ENCODE measurements around a stretch of chr18.

- PRO-cap, result no peak
- RAMPAGE, long total RNA, 4 experiments, result start-site peak on the plus strand in 1 of 4 experiments, at chr18:48775516-48775569 at its widest, 5 reads per replicate
Observed at GRCh38 chr18:48775157-48775888, 175.4 kb downstream of the SMAD7 start.

- PRO-cap, result no peak
- RAMPAGE, long total RNA, 4 experiments, result no peak in any of the 4 experiments
Observed at GRCh38 chr18:48797709-48798675, 152.8 kb downstream of the SMAD7 start.

- PRO-cap, result no peak
- RAMPAGE, long total RNA, 4 experiments, result no peak in any of the 4 experiments
Observed at GRCh38 chr18:48813733-48814690, 136.8 kb downstream of the SMAD7 start.

DNA sequence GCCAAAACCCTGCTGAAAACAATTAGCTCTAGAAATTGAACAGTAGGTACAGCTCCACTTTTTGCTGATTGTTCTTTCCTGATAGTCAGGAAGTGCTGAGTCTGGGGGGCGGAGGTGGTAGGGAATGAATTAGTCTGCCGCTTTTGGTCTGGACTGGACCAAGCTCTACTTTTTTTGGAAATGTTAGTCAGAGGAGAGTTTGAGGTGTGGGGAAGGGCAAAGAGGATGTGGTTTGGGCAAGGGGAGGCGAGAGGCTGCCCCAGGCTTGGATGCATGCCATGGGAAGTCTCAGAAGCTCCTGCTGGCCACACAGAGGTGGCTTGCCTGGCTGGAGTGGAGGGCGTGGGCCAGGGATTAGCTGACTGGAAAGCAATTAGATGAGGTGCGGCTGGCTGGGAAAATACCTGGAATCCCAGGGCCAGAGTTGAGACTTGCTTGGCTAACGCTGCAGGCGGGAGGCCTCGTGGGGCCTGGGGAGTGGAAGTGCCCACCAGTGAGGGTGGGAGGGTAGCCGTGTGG is 117.9 kb downstream of the SMAD7 start:
- PRO-cap, result no peak
- RAMPAGE, long total RNA, 4 experiments, result no peak in any of the 4 experiments

DNA sequence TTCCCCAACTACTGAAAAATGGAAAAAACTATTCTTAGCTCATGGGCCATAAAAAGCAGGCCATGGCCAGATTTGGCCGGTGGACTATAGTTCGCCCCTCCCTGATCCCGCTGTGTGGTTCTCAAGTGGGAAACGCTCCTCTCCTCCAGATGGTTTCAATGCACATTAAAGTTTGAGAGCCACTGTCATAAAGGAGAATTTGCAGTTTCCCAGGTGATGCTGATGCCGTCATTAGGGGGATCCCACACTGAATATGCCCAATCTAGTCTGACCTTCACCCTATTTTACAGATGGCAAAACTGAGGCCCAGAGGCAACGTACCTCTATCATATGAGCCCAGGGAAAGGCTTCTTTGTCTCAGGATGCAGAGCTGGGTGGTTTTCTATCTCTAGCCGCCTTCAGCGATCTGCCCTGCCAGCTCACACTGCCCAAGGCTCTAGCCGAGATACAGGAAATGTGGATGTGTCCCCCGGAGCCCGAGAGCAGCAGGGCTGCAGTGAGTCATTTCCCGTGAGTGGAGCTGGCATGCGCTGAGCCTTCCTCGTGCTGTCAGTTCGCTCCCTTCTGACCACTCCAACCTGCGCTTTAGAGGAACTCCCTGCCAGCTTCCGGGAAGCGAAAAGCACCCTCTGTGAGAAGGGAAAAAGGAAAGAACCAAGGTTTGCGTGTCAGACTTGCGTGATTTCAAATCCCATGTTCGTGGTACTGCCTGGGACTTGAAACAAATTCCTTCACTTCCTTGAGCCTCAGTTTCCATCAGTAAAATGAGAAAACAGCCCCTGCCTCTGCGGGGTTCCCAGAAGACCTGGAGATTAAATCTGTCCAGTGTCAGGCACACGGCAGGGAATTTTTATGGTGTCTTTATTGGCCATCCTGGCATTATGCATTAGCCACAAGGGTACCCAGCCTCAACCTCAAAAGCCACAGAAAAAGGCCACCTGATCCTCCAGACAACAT is 116.1 kb downstream of the SMAD7 start:
- PRO-cap, result bidirectional peak, plus-strand start at position 511 of the sequence, minus-strand start at position 438 of the sequence
- RAMPAGE, long total RNA, 4 experiments, result no peak in any of the 4 experiments

DNA sequence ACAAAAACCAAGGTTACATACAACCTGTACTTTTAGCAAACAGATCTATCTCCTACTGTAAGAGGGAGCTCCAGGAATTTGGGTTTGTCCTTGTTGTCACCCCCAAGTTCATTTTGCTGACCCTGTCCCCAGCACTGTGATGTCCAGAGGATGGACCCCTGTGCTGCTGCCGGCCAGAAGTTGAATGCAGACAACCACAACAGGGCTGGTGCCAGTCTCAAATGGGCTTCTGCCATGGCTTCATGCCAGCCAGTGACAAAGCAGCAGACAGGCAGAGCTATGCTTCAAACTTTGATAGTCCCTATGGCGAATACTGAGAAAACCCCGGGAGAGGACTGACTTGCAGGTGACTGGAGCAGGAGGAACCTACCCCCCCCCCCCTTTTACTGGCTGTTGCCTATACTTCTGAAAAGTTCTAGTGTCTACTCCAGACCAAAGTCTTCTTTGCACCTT is 3.2 kb downstream of the SMAD7 start:
- PRO-cap, result unidirectional peak, plus-strand start at position 316 of the sequence
- RAMPAGE, long total RNA, 4 experiments, result no peak in any of the 4 experiments

GRCh38 chr18:48950759-48950951 is 110 bp downstream of the SMAD7 start:
- PRO-cap, result no peak
- RAMPAGE, long total RNA, 4 experiments, result no peak in any of the 4 experiments

DNA sequence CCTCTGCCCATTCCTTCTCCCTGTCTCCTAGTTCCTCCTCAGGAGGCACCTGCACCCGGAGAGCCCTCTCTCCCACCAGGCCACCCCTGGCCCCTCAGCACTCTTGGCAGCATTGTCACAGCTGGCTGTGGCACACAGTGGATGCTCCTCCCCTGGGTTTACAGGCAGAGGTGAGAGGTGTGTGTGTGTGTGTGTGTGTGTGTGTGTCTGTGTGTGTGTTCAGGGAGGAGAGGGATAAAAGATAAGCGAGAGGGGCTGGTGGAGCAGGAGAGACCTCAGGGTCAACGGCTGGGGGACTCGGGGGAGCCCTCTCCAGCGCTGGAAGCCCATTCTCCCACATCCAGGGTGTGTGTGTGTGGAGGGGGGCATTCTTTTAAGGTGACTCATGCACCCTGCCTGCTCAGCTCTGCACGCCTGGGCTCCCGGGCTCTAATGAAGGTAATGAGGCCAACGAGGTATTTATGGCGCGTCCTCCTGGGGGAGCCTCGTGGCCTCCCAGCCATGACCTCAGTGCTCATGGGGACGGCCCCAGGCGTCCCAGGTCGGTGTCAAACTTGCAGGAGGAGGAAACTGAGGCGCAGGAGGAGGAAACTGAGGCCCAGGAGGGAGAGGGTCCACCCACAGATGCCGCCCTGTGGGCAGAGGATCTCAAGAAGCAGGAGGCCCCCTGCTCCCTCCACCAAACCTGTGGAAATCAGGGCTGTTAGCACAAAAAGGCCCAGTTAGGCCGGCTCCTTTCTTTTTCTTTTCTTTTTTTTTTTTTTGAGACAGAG is 66.3 kb upstream of the SMAD7 start:
- PRO-cap, result no peak
- RAMPAGE, long total RNA, 4 experiments, result no peak in any of the 4 experiments

DNA sequence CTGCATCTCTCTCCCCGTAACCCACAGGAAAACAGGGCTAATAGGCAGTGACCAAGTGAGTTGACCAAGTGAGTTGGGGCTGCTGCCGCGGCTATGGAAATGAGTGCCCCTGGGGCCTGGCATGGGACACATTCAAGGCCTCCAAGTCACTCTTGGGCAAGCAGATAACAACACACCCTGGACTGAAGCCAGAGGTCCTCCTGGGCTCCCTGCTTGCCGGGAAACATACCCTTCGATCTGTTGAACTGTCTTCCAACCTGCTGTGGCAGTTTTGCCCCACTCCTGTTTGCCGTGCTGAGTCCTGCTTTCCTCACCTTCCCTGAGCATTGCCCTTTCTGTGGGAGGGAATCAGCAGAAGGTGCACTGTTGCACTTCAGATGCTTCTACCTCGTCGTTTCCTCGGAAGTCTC is 89.2 kb downstream of the LIPG start:
- PRO-cap, result no peak
- RAMPAGE, long total RNA, 4 experiments, result no peak in any of the 4 experiments

DNA sequence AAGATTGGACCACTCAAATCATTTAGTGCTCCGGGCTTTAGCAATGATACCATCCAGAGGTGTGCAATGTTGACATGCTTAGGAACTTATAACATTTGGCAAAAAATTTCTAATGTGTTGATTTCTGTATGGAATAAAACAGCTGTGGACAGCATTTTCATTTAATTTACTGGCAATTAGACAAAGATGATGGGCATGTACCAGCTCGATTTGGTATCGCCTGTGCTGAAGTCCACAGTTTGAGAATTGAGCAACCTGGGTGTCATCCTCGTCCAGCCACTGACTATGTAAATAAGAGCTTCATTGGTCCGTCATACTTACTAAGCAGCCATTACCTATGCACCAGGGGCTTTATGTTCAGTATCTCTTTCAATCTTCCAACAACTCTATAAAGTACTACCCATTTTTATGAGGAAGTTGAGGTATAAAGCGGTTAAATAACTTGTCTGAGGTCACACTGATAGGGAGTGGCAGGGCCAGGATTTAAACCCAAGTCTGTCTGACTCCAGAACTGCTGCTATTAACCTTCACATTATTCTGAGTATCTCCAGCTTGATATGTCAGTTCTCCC is 24.6 kb upstream of the ACAA2 start:
- PRO-cap, result no peak
- RAMPAGE, long total RNA, 4 experiments, result no peak in any of the 4 experiments

DNA sequence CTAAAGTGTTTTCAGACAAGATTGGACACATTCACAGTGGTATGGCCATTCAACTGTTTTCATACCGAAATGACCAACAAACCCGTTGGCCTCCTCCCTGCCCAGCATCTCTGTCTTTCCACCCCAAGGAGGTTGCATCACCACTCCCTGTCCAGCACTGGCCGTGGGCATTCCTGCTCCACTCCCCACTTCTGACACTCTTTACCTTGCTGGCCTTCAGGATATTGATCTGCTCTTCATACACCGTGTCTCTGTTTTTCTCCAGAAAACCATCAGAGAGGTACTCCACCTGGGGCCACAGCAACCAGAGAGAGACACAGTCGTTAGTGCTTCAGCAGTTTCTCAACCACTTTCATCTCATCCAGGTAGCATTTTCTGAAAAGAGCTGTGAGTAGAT is 139.7 kb upstream of the ACAA2 start:
- PRO-cap, result no peak
- RAMPAGE, long total RNA, 4 experiments, result start-site peak on the minus strand in 1 of 4 experiments, centred at position 225 of the sequence, 26 reads per replicate

- PRO-cap, result no peak
- RAMPAGE, long total RNA, 4 experiments, result start-site peak on the minus strand in 2 of 4 experiments, at chr18:50285007-50285193 at its widest, 14 to 242 reads per replicate
Observed at GRCh38 chr18:50284870-50285377, 2.6 kb downstream of the CXXC1 start.

DNA sequence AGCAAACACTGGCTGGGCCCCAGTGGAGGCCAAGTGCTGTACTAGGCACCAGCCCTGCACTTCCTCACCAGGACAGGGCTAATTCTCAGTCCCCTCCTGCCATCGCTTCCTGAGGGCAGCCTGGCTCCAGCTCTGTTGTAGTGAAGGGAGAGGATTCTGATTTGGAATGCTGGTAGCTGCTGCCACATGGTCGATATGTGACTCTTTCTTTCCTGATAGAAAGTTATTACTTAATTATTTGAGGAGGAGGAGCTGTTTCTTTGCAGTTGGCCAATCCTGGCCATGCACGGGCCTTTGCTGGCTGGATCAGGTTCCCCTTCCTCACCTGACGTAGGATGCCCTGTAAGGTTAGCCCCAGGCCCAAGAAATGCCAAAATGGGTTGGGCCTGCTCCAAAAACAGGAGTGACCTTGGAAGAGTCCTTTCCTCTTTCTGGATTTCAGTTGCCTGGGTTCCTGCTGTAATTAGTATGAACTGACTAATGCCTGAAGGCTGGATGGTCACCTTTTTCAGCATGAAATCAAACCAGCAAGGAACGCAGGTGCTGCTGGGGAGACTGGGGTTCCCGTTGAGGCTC is 90.8 kb downstream of the MAPK4 start:
- PRO-cap, result no peak
- RAMPAGE, long total RNA, 4 experiments, result no peak in any of the 4 experiments

DNA sequence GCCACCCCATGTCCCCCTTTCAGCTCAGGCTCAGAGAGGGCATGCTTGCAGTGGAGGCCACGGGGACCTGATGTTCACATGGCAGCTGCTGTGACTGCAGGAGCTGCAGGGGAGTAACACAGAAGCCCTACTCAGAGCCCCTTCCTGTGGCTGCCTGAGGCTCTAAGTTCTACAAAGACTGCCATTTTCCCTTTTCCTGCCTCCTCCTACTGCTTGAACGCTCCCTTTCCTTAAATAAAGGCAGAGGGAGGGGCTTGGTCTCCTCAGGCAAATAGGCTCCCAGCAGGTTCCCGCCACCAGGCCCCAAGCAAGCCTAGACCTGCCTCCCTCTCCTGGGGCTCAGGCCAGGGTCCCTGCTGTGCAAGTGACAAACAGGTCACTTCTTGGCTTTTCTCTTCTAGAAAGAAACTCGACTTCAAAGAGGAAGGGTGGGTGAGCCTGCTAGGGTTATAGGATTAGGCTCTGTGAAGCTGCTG is 71.6 kb downstream of the MRO start:
- PRO-cap, result no peak
- RAMPAGE, long total RNA, 4 experiments, result no peak in any of the 4 experiments

DNA sequence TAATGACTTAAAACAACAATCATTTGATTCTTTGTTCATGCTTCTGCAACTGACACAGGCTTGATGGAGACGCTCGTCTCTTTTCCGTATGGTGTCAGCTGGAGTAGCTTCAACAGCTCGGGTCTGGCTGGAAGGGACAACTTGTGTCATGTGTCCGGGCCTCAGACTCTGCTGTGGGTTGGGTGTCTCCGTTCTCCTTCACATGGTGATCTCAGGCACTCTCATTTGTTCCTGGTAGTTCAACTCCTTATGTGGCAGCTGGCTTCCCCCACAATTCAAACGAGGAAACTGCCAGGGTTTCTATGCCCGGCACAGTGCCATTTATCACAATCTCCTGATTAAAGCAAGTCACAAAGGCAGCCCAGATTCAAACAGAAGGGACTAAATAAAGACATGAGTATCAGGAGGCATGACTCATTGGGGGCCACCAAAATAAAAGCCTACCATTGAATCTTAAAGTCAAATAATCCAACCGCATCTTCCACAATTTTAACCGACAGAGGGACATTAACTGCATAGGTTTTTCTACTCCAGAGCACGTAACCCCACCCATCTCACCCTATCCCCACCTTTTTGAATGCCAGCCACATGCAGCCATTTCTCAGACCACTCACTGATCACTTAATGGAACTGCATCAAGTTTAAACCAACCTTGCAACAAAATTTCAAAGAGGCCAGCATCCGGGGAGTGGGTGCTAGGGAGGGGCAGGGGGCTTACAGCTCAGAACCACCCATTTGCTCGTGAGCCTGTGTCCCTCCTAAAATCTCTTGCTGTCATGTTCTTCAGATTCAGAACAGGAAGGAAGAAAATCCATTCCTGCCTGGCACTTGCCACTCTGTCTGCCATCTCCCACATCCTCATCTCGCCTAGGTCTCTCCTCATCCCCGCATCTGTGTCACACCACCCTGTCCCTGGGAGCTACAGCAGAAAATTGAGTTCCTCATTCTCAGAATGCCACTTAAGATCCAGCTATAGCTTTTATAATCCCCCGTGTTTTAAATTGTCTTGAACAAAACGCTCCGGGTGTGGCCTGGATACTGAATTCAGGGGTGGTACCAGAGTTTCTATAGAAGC is 22.4 kb downstream of the MRO start:
- PRO-cap, result no peak
- RAMPAGE, long total RNA, 4 experiments, result start-site peak on the minus strand in 2 of 4 experiments, centred at positions 418 to 681 of the sequence, 5 to 20 reads per replicate

DNA sequence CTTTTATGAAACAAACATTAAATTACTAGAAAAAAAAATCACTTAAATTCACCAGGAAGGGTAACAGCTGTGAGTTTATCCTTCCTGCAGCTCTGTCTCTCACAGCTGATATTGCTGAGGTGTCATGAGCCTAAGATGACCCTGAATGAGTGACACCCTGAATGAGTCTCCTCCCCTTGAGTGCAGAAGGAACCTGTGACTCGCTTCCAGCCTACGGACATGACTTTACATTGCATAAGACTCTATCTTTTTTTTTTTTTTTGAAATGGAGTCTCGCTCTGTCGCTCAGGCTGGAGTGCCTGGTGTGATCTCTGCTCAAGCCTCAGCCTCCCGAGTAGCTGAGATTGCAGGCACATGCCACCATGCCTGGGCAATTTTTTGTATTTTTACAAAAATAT is 14.1 kb downstream of the MRO start:
- PRO-cap, result unidirectional peak, minus-strand start at position 110 of the sequence
- RAMPAGE, long total RNA, 4 experiments, result no peak in any of the 4 experiments

GRCh38 chr18:50806125-50806902 is 13.5 kb downstream of the MRO start:
- PRO-cap, result bidirectional peak, plus-strand start at chr18:50806651, minus-strand start at chr18:50806454
- RAMPAGE, long total RNA, 4 experiments, result no peak in any of the 4 experiments

DNA sequence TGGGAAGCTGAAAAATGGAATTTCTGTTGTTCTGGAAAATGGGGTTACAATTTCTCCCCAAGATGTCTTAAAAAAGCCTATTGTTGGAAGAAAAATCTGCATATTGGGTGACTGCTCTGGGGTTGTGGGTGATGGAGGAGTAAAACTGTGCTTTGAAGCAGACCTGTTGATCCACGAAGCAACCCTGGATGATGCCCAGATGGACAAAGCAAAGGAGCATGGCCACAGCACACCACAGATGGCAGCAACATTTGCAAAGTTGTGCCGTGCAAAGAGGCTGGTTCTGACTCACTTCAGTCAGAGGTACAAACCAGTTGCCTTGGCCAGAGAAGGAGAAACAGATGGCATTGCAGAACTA is 18.8 kb downstream of the ELAC1 start:
- PRO-cap, result no peak
- RAMPAGE, long total RNA, 4 experiments, result no peak in any of the 4 experiments

DNA sequence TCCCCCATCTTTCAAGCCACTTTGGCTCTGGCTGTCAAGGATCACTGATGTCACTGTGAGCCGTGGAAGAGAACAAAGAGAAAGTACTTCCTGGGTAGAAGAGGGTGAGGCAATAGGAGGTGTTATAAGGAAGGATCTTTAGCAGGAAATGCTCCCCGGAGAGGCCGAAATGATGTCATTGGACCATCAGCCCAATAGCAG is 228.4 kb upstream of the MEX3C start:
- PRO-cap, result no peak
- RAMPAGE, long total RNA, 4 experiments, result no peak in any of the 4 experiments

- PRO-cap, result no peak
- RAMPAGE, long total RNA, 4 experiments, result no peak in any of the 4 experiments
Observed at GRCh38 chr18:52273776-52274030, 66.3 kb upstream of the DCC start.